ENCODE results near the genes AHCYL1 and PROK1.

- PRO-cap, result no peak
Observed at GRCh38 chr1:109532179-109532697, 7.4 kb upstream of the GPR61 start.

DNA sequence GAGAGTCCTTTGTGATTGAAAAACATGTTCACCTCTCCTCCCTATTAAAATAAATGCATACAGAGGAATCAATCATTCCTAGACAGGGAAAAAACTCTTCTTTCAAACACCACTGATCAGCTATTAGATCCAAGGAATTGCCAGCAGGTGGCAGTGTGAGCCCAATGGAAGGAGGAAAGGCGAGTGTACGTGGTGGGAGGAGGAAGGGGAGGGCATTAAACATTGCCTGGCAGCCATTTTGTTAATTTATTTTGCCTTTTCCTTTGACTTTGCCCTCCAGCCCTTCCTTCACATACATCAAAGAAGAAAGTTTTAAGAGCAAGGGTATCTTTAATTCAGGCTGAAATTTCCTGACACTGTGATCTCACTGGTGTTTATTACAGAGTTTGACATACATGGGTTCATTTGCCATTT lies 2.1 kb upstream of the GNAI3 start:
- PRO-cap, result unidirectional peak, plus-strand start at position 254 of the sequence

- PRO-cap, result no peak
Observed at GRCh38 chr1:109565272-109566307, 17.2 kb downstream of the GNAI3 start.

DNA sequence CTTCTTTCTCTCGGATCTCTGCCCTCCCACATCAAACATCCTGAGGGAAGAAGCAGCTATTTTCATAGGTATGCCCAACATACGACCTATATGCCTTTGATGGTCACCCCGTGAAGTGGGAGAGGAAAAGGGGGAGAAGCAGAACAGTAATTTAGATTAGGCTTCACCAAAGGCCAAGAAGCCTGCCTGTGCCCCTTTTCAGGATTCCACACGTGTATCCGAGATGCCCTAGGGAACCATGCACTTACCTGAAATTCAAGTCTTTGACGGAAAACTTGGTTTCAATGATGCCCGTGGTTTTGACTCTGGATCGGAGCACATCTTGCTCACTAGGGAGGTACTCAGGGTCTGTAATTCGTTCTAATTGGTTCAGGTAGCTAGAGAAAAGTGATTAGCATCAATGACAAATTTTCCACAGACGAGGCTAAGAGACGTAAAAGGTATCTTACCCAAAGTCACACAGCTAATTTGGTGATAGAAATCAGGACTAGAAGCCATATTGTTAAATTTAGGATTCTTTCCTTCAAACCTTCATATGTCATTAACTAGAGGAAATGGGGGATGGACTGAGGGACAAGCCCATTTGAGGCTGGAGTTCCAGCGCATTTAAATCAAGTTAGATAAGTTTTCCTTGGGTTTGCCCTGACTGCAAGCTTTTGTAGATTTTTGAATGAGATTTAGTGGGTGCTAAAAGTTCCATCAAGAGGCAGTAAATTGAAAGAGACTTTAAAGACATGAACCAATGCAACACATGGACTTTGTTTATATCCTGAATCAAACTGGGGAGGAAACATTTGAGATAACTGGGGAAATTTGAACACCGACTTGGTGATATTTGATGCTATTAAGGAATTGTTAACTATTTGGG lies 13.1 kb downstream of the GNAT2 start:
- PRO-cap, result no peak

- PRO-cap, result no peak
Observed at GRCh38 chr1:109617224-109617963, 2.0 kb downstream of the GNAT2 start.

- PRO-cap, result no peak
Observed at GRCh38 chr1:109632495-109633344, 13.1 kb downstream of the AMPD2 start.

DNA sequence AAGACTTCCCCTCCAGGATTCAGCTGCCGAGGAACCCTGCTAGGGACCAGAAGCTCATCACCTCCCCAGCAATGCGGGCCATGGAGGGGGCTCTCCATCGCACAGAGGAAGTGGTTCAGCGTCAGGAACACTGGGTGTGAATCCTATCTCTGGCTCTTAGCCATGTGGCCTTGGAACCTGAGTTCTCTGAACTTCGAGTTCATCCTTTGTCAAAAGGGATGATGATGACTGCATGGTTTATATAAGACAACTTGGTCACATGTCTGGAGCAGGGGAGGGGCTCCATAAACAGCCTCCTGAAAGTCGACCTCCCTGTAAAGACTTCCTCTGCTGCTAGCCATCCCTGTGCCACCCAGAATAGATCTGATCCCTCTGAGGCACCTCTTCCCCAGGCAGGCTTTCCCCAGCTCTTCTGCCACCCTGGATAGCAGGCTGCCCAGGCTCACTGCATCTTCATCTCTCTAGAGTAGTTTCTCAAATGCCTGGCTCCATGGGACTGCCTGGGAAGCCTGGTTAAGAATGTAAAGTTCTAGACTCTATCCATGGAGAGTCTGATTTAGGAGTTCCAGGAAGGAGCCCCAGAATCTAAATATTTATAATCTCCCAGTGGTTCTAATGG lies 8.5 kb upstream of the EPS8L3 start:
- PRO-cap, result bidirectional peak, plus-strand start at position 287 of the sequence, minus-strand start at position 112 of the sequence

DNA sequence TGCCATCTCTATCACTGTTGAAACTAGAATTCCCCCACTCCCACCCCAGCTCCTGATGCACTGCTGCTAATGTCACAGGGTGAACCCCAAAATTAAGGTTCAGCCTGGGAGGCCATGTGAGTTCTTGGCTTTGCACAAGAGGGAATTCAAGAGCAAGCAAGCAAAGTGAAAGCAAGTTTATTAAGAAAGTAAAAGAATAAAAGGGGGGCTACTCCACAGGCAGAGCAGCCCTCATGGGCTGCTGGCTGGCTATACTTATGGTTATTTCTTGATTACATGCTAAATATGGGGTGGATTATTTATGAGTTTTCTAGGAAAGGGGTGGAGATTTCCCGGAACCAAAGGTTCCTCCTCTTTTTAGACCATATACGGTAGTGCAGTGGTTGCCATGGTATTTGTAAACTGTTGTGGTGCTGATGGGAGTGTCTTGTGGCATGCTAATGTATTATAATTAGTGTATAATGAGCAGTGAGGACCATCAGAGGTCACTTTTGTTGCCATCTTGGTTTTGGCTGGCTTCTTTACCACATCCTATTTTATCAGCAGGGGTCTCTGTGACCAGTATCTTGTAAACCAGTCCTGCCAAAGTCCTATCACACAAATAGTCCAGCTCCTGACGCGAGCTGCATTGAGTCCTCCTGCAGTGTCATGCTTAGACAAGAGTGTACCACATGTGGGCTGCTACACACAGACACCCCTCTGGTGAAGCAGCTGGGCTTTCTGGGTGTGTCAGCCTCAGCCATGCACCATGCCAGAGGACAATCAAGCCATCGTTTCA lies 46.4 kb upstream of the CSF1 start:
- PRO-cap, result no peak

- PRO-cap, result bidirectional peak, plus-strand start at chr1:109984809, minus-strand start at chr1:109984624; unidirectional peak, plus-strand start at chr1:109985005; unidirectional peak, plus-strand start at chr1:109985035; unidirectional peak, plus-strand start at chr1:109985105
Observed at GRCh38 chr1:109984447-109985585, at the start of gene AHCYL1. Gene AHCYL1 (plus strand): TSS chr1:109984765.

GRCh38 chr1:110102096-110102706 lies 10.0 kb upstream of the UBL4B start:
- PRO-cap, result no peak

DNA sequence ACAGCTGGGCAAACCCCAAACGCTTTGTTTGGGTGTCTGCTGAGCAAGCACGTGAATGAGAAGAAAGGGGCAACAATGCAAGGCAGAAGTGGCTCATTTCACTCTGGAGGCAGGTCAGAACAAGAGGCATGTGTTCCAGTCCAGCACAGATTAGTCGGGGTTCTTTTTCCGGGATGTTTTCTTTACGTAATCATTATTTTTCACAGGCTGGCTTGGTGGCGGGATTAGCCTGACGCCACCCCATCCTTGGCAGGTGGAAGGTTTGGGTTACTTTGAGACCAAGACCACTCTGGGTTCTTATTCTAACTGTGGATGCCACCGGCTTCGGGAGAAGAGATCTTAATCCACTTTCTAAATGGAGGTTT lies 33.7 kb downstream of the KCNC4 start:
- PRO-cap, result no peak

DNA sequence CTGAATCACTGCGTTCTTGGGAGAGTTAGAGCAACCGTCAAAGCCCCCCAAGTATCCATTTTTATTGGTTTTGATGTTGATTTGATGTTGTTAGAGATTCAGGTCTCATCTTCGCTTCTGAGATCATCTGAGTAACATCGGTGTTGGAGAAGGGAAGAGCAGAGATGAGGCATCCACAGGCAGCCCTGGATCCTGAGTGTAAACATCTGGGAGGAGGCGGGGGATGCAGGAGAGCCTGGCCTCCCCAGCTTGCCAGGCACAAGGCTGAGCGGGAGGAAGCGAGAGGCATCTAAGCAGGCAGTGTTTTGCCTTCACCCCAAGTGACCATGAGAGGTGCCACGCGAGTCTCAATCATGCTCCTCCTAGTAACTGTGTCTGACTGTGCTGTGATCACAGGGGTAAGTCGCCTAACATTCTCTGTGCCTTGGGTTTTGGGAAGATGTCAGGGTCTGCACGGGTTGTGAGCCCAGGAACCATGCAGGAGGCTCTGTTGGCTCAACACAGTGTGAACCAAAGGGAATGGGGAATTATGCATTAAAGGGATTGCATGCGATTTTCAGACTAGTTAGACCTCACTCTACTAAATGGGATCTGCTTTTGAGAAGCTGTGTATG lies at the start of gene PROK1:
Gene PROK1 (plus strand): TSS at position 259 of the 614 bp plus-strand sequence.
- PRO-cap, result no peak

DNA sequence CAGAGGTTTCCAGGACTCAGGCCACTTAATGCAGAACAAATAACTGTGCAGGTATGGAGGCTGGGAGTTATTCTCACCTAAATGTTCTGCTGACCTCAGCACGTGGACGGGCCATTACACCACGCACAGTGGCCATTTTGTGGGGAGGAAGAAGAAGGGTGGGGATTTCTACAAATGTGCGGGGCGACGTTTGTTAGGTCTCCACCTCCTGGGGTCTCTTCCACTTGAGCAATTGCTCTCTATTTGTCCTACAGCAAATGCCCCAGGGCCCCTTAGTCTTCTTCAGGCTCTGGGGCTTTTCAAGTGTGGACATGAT lies 24.9 kb downstream of the PROK1 start:
- PRO-cap, result no peak

DNA sequence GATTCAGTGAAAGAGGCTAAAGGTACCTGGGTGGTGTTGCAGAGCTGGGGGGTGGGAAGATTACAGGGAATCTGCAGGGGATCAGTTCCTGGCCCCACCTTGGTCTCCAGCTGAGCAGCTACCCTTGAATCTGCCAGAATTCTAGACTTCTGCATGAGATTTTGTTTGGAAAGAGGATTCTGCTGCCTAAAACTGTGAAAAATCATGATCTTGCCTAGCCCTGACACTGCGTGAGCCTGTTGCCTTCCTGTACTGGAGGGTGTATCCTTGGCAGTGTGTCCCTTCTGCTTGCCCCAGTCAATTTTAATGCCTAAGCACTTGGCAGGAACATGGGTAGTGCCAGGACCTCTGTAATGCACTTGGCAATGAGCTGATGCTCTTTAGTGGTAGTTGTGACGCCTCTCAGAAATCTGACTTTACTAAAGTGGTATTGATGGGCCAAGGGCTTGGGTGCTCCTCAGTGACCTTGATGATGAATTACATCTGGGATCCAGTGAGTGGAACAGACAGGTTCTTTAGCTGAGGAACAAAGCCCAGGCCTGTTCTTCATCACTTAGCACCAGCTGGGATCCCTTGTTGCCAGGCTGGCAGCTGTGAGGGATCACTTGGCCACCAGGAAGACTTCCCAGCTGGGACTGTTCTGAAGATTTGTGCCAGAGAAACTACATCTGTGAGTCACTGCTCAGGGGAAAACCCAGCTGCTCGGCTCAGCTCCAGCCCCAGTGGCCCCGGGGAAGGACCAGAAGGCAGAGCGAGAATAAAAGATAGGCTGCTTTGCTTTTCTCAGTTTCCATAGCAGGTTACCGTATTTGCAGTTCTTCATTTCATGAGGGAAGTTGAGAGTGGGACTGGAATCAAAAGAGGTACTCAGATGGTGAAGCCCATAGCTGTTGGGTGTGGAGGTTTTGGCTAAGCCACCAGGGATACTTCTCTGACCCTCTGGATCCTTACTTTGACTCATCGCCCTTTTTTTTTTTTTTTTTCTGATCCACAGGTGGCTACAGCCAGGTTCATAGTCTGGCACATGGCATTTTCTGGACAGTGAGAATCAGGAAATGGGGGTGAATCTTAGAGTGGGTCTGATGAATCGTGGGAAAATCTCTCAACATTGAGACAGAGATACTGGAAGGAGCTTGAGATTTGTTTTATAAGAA lies 28.5 kb upstream of the KCNA2 start:
- PRO-cap, result no peak

GRCh38 chr1:110672595-110673641 lies 1.8 kb downstream of the KCNA3 start:
- PRO-cap, result unidirectional peak, plus-strand start at chr1:110672864

- PRO-cap, result no peak
Observed at GRCh38 chr1:110787603-110788259, 85.2 kb upstream of the CD53 start.

- PRO-cap, result no peak
Observed at GRCh38 chr1:110880630-110881445, 7.9 kb downstream of the CD53 start.

DNA sequence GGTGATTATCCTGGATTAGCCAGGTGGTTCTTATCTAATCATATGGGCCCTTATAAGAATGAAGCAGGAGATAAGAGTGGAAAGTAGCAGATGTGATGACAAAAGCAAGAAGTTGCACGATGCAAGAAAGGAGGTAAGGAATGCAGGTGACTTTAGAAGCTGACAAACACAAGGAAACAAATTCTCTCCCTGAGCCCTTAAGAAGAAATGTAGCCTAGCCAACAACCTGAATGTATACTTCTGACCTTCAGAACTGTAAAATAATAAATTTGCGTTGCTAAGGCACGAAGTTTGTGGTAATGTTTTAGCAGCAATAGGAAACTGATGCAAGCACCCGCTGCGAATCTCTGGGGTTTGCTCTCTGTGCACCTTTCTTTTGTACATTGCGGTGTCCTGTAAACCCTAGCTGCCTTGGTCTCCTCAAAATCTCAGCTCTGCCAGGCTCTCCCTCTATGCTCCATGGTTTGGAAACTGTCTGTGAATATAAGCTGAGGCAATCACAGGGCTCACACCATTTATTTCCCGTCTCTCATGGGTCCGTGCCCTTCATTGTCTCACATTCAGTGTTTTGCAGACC lies 15.1 kb downstream of the CD53 start:
- PRO-cap, result no peak

DNA sequence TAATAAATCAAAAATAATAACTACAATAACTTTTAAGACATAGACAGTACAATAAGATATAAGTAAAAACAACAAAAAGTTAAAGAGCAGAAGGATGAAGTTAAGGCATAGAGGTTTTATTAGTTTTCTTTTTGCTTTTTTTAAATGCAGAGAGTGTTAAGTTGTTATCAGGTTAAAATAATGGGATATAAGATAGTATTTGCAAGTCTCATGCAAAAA lies 32.8 kb downstream of the CD53 start:
- PRO-cap, result no peak

- PRO-cap, result no peak
Observed at GRCh38 chr1:111470858-111471630, 2.7 kb upstream of the C1orf162 start.

Data from ileum (tissue), 1 donor.